RPMI7951 (cell line): ENCODE data around the genes TMEM54 and ZNF362.

- RAMPAGE, long total RNA, result no peak
Measured at GRCh38 chr1:32215841-32216710, 6.1 kb downstream of the TMEM234 start.

DNA sequence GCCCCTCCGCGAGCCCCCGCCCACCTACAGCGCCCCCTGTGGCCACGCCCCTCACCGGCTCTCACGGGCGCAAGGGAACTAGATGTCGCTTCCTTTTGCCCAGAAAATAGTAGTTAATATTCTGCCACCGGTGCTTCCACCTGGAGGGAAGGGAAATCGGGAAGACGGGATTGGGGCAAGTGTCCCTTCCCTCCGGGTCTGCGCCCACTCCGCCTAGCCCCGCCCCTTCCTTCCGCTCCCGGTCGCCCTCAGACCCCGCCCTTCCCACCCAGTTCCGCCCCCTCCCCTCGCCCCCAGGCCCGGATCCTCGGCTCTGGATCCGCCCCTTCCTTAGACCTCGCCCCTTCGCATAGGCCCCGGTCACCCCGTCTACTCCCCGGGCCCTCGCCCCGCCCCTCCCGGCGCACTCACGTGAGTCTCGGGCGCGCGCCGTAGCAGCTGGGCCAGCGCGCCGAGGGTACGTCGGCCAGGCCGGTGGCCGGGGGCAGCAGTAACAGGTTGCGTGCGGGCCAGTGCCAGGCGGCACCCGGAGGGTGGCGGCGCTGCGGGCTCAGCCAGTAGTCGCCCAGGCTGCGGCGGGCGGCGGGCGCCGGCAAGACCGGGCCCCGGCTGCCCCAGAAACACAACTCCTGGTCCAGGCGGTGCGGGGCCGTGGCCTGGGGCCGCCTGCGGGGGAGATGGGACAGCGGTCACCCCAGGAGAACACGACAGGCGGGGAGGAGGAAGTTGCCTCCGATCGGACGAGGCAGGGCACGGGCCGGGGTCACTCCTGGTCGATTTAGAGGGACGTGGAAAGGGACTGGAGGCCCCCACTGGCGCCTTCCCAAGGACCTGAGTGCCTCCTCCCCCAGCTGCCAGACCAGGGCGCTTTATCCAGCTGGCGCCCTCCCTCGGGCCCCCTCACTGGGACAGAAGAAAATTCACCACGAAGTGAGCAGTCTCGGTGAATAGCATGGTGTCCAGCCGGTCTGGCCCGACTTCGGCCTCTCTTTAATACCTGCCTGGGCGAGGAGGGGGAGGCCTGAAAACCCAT lies 10.8 kb downstream of the FAM229A start:
- RAMPAGE, long total RNA, result no peak

GRCh38 chr1:32540136-32540680 lies 981 bp downstream of the ZBTB8A start:
- RAMPAGE, long total RNA, result no peak

- RAMPAGE, long total RNA, result no peak
Measured at GRCh38 chr1:32695638-32696136, 6.9 kb downstream of the SYNC start.

DNA sequence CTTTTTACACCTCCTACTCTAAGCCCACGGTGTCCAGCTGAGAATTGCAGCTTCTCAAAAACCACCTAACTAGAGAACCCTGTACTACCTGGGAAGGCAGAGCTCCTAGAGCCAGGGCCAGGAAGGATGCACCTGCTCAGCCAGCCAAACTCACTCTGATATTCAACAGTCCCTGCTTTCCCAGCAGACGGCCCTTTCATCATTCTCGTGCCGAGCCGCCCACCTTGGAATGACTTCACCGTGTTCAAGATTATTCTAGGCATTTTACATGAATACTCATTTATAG lies 2.5 kb downstream of the SYNC start:
- RAMPAGE, long total RNA, result no peak

- RAMPAGE, long total RNA, result no peak
Measured at GRCh38 chr1:32702310-32702542, 344 bp downstream of the SYNC start.

- RAMPAGE, long total RNA, result no peak
Measured at GRCh38 chr1:32754906-32755206, 13.2 kb downstream of the KIAA1522 start.

DNA sequence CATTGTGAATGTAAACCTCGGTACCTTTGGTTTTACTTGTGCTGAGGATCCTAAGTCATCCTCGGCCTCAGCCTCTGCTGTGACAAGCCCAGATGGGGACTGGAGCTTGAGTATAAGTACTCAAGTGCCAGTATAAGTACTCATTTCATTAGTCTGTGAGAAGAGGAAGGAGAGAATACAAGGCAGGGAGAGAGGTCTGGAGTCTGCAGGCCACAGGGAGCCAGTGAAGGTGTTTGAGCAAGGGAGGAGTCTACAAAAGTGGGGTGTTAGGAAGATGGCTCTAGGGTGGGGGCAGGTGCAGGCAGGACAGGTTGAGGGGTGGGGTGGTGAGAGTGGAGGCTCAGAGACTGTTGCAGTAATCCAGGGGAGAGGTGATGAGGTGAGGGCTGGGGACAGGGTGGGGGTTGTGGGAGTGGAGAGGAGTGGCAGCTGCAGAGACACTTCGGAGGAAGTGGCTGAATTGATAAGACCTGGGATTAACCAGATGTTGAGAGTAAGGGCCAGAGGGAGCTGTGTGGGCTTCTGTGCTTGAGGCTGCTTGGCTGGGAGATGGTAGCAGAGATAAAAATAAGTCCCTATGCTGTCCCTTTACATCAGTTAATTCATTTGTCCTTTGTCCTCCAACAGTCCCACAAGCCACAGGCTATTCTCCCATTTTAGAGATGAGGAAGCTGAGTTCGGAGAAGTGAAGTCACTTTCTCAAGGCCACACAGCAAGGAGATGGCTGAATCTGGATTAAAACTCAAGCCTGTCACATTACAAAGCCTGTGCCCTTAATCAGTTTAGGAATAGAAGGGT lies 15.6 kb downstream of the KIAA1522 start:
- RAMPAGE, long total RNA, result no peak

GRCh38 chr1:32775159-32776348 lies 33.9 kb downstream of the KIAA1522 start:
- RAMPAGE, long total RNA, result no peak

GRCh38 chr1:32900908-32901905 lies at the start of gene TMEM54:
Gene TMEM54 (minus strand): TSS chr1:32901389.
- RAMPAGE, long total RNA, result no peak

- RAMPAGE, long total RNA, result no peak
Measured at GRCh38 chr1:32946410-32946811, 18.2 kb downstream of the RNF19B start.

DNA sequence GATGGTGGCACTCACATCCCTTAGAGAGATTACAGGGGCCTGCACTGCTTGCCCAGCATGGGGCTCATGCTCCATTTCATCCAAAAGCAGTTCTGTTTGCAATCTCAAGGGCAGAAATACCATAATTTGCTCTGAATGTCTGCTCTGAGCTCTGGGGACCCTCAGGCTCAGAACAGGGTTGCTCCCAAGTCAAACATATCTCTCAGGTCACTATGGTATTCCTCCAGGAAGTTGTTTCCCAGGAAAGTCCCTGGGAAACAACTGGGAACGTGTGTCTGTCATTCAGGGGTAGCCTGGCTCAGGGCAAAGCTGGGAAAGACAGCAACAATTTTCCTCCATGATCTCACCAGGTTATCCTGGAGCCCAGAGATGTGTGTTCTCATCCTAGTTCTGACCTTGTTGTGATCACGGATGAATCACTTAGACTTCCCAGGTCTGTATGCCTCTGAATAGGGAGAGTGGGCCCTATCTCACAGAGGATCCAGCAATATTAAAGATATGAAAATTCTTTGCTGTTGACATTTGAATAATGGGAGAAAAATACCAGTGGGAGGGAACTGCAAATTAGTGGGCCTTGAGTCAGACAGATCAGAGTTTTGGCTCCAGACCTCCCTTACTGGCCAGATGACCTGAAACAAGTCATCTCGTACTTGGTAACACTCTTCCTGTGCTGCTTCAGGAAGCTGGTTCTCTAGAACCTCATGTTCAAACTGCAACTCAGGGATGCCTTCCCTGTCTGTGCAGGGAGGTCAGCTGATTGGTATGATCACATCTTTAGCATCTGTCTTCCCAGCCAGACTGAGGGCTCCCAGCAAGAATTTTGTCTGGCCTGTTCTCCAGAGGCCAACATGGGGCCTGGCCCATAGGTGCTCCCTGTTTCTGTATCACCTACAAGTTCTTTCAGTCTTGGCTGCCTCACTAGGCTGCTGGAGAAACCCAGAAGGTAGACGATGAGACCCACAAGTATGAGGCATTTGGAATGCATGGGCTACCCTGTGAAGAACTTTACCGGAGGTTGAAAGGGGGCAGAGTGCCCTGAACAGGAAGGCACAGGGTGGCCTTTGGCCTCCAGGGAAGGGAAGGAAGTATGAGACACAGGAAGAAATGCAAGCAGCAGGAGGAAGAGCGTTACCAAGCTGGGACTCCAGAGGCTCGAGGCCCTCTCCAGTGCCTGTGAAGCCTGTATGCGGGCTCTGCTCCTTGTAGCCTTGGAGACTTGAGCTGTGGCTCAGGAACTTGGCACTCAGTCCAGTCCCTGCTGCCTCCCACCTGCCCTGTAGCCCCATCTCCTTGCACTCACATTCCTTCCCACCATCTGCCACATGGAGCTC lies 33.0 kb upstream of the RNF19B start:
- RAMPAGE, long total RNA, result no peak

- RAMPAGE, long total RNA, result no peak
Measured at GRCh38 chr1:33000651-33001123, 36.0 kb downstream of the AK2 start.

DNA sequence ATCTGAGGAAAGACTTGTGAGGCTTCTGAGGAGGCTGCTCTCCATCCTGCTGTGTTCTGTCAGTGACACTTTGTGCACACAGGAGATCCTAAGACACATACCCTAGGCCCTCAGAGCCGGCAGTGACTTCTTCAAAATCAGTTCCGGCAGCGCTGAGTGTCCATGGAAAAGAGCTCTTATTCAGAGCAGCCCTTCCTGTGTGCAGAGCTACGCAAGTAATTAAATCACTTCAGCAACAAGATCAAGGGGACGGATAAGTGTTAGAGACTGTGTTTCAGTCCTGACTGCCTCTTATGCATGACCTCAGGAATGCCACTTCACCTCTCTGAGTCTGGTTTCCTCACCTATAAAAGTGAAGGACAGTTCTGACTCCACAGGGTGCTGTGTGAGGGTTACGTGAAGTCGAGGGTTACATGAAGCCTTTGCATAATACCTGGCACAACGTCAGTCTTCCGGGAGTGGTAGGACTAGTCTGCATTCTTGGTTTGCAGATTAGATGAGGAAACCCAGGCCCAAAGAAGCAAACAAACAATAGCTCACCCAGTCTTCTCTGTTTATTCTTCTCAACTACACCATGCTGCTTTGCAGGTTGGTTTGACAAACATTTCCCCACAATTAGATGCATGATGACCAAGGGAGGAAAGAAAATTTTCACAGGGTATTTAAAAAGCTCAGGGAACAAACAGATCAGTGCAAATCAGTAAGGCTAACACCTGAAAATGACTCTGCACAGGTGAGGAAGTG lies 28.2 kb downstream of the AK2 start:
- RAMPAGE, long total RNA, result no peak

GRCh38 chr1:33156812-33157130 lies 25.1 kb downstream of the TRIM62 start:
- RAMPAGE, long total RNA, result no peak

- RAMPAGE, long total RNA, result no peak
Measured at GRCh38 chr1:33255822-33256624, at the start of gene ZNF362. Gene ZNF362 (plus strand): TSS chr1:33256492.

- RAMPAGE, long total RNA, result no peak
Measured at GRCh38 chr1:33294795-33295686, 25.9 kb downstream of the A3GALT2 start.

GRCh38 chr1:33301010-33301466 lies 19.9 kb downstream of the A3GALT2 start:
- RAMPAGE, long total RNA, result no peak

GRCh38 chr1:33323845-33324742 lies 3.2 kb upstream of the A3GALT2 start:
- RAMPAGE, long total RNA, result no peak

- RAMPAGE, long total RNA, result no peak
Measured at GRCh38 chr1:33342139-33343033, 21.5 kb upstream of the A3GALT2 start.